K562 (cell line): ENCODE measurements around a stretch of chr1.

GRCh38 chr1:84253697-84254316 lies 47.7 kb upstream of the SAMD13 start:
- RAMPAGE, long total RNA: no peak
- RRBS: no CpG with 5 or more reads among the region's 7 CpGs
PRO-cap:
- standard: no peak
- CoPRO, capped RNA only, 2 experiments: no peak in any of the 2 experiments
- CoPRO, capped and uncapped RNA, 2 experiments: no peak in any of the 2 experiments
- CoPRO, uncapped RNA only, 2 experiments: no peak in any of the 2 experiments
CAGE:
- cytosol, long polyA plus RNA: no peak
- long polyA plus RNA: no peak
- nucleolus, long total RNA: no peak
- nucleus, long polyA plus RNA: no peak

GRCh38 chr1:84297515-84297868 lies 4.0 kb upstream of the SAMD13 start:
- RAMPAGE, long total RNA: no peak
- RRBS: no CpG with 5 or more reads among the region's 7 CpGs
PRO-cap:
- standard: no peak
- CoPRO, capped RNA only, 2 experiments: no peak in any of the 2 experiments
- CoPRO, capped and uncapped RNA, 2 experiments: no peak in any of the 2 experiments
- CoPRO, uncapped RNA only, 2 experiments: no peak in any of the 2 experiments
CAGE:
- cytosol, long polyA plus RNA: no peak
- long polyA plus RNA: no peak
- nucleolus, long total RNA: no peak
- nucleus, long polyA plus RNA: no peak

GRCh38 chr1:84688425-84689078 lies 1.7 kb downstream of the SSX2IP start:
- RAMPAGE, long total RNA: no peak
- RRBS: no CpG with 5 or more reads among the region's 9 CpGs
PRO-cap:
- standard: bidirectional peak, plus-strand start at chr1:84688856, minus-strand start at chr1:84688781
- CoPRO, capped RNA only, 2 experiments: peak in 2 of 2 experiments; most common plus-strand start chr1:84688917 (in 2); most common minus-strand start chr1:84688755 (in 2)
- CoPRO, capped and uncapped RNA, 2 experiments: peak in 2 of 2 experiments; most common plus-strand start chr1:84688917 (in 2); most common minus-strand start chr1:84688611 (in 1)
- CoPRO, uncapped RNA only, 2 experiments: peak in 2 of 2 experiments; most common plus-strand start chr1:84688917 (in 2); most common minus-strand start chr1:84688753 (in 1)
CAGE:
- cytosol, long polyA plus RNA: no peak
- long polyA plus RNA: no peak
- nucleolus, long total RNA: no peak
- nucleus, long polyA plus RNA: no peak

- RAMPAGE, long total RNA: no peak
- RRBS: no CpG with 5 or more reads among the region's 7 CpGs
PRO-cap:
- standard: no peak
- CoPRO, capped RNA only, 2 experiments: no peak in any of the 2 experiments
- CoPRO, capped and uncapped RNA, 2 experiments: no peak in any of the 2 experiments
- CoPRO, uncapped RNA only, 2 experiments: no peak in any of the 2 experiments
CAGE:
- cytosol, long polyA plus RNA: no peak
- long polyA plus RNA: no peak
- nucleolus, long total RNA: no peak
- nucleus, long polyA plus RNA: no peak
These were observed 40.1 kb upstream of the LPAR3 start for GRCh38 chr1:84932937-84933639.

GRCh38 chr1:85027207-85027557 lies 21.1 kb downstream of the MCOLN3 start:
- RAMPAGE, long total RNA: no peak
- RRBS: no CpG with 5 or more reads among the region's 1 CpG
PRO-cap:
- standard: no peak
- CoPRO, capped RNA only, 2 experiments: no peak in any of the 2 experiments
- CoPRO, capped and uncapped RNA, 2 experiments: no peak in any of the 2 experiments
- CoPRO, uncapped RNA only, 2 experiments: no peak in any of the 2 experiments
CAGE:
- cytosol, long polyA plus RNA: no peak
- long polyA plus RNA: no peak
- nucleolus, long total RNA: no peak
- nucleus, long polyA plus RNA: no peak

- RAMPAGE, long total RNA: no peak
- RRBS: no CpG with 5 or more reads among the region's 4 CpGs
PRO-cap:
- standard: no peak
- CoPRO, capped RNA only, 2 experiments: no peak in any of the 2 experiments
- CoPRO, capped and uncapped RNA, 2 experiments: no peak in any of the 2 experiments
- CoPRO, uncapped RNA only, 2 experiments: no peak in any of the 2 experiments
CAGE:
- cytosol, long polyA plus RNA: no peak
- long polyA plus RNA: no peak
- nucleolus, long total RNA: no peak
- nucleus, long polyA plus RNA: no peak
These were observed 1.2 kb downstream of the SYDE2 start for GRCh38 chr1:85199640-85200048.

DNA sequence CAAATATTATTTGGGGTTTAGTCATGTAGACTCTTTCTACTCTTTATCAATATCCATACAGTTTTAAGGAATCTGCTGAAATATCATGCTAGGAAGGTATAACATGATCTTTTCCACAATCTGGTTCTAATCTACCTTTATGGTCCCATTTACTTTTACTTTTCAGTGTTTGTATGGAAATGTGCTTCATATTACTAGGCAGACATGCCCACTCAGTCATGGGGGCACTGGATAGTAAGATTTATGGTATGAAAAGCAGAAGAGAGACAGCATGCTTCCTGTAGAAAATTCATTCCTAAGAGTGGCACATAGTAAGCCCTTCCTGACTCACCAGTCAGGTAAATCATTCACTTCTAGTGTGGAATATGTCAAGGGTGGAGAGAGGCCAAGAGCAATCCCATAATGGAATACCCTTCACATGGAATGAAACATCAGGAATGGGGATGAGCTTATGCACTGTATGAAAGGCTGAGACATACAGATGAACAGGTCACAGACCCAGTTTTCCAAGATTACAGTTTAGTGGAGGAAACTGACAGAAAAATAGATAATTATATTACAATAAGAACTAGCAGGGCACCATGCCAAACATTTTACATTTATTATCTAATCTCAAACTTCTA lies 49.5 kb upstream of the BCL10 start:
- RAMPAGE, long total RNA: no peak
PRO-cap:
- standard: no peak
- CoPRO, capped RNA only, 2 experiments: no peak in any of the 2 experiments
- CoPRO, capped and uncapped RNA, 2 experiments: no peak in any of the 2 experiments
- CoPRO, uncapped RNA only, 2 experiments: no peak in any of the 2 experiments
CAGE:
- cytosol, long polyA plus RNA: no peak
- long polyA plus RNA: no peak
- nucleolus, long total RNA: no peak
- nucleus, long polyA plus RNA: no peak

- RAMPAGE, long total RNA: no peak
- RRBS: no CpG with 5 or more reads among the region's 3 CpGs
PRO-cap:
- standard: no peak
- CoPRO, capped RNA only, 2 experiments: no peak in any of the 2 experiments
- CoPRO, capped and uncapped RNA, 2 experiments: no peak in any of the 2 experiments
- CoPRO, uncapped RNA only, 2 experiments: no peak in any of the 2 experiments
CAGE:
- cytosol, long polyA plus RNA: no peak
- long polyA plus RNA: no peak
- nucleolus, long total RNA: no peak
- nucleus, long polyA plus RNA: no peak
These were observed 52.5 kb upstream of the BCL10 start for GRCh38 chr1:85328801-85329457.

DNA sequence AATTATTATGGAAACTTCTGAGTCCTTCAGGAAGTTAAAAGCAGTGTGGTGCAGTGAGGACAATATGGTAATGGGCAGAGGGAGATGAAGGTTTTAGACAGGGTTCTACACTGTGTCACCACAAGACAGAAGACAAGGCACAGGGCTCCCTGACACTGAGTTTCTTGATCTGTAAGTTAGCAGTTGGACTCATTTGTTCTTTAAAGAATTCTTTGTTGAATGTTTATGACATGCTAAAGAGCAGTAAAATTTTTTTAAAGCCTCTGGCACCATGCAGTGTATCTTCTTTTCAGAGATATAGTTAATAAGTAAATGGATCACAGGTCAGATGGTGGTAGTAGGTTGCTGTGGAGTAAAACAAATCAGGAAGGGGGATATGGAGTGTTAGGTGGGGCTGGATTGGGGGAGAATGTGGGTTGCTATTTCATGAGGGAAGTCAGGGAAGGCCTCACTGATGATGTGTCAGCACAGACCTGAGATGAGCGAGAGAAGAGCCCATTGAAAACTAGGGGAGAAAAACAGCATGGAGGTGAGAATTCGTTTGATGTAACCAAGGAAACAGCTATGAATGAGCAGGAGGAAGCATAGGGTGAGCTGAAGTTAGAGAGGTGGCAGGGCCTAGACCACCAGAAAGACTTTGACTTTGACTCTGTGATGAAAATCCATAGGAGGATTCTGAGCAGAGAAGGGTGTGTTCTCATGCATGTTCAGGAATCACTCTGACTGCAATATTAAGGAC lies 2.1 kb downstream of the CLCA4 start:
- RAMPAGE, long total RNA: no peak
- RRBS: no CpG with 5 or more reads among the region's 2 CpGs
PRO-cap:
- standard: no peak
- CoPRO, capped RNA only, 2 experiments: no peak in any of the 2 experiments
- CoPRO, capped and uncapped RNA, 2 experiments: no peak in any of the 2 experiments
- CoPRO, uncapped RNA only, 2 experiments: no peak in any of the 2 experiments
CAGE:
- cytosol, long polyA plus RNA: no peak
- long polyA plus RNA: no peak
- nucleolus, long total RNA: no peak
- nucleus, long polyA plus RNA: no peak

- RAMPAGE, long total RNA: no peak
- RRBS: no CpG with 5 or more reads among the region's 4 CpGs
PRO-cap:
- standard: no peak
- CoPRO, capped RNA only, 2 experiments: no peak in any of the 2 experiments
- CoPRO, capped and uncapped RNA, 2 experiments: no peak in any of the 2 experiments
- CoPRO, uncapped RNA only, 2 experiments: no peak in any of the 2 experiments
CAGE:
- cytosol, long polyA plus RNA: no peak
- long polyA plus RNA: no peak
- nucleolus, long total RNA: no peak
- nucleus, long polyA plus RNA: no peak
These were observed 56.1 kb upstream of the SH3GLB1 start for GRCh38 chr1:86648123-86648749.

DNA sequence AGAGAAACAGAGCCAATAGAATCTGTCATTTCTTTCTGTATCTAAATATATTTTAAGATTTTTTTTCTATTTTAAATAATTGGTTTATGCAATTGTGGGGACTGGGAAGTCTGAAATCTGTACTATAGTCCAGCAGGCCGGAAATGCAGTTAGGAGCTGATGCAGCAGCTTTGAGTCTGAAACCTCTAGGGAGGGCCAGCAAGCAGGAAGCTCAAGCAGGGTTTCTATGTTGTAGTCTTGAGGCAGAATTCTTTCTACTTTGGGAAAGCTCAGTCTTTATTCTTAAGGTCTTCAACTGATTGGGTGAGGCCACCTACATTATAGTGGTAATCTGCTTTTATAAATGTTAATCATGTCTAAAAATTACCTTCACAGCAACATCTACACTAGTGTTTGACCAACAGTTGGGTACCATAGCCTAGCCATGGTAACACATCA lies 60.9 kb downstream of the SELENOF start:
- RAMPAGE, long total RNA: no peak
- RRBS: no CpG with 5 or more reads among the region's 1 CpG
PRO-cap:
- standard: no peak
- CoPRO, capped RNA only, 2 experiments: no peak in any of the 2 experiments
- CoPRO, capped and uncapped RNA, 2 experiments: no peak in any of the 2 experiments
- CoPRO, uncapped RNA only, 2 experiments: no peak in any of the 2 experiments
CAGE:
- cytosol, long polyA plus RNA: no peak
- long polyA plus RNA: no peak
- nucleolus, long total RNA: no peak
- nucleus, long polyA plus RNA: no peak

- RAMPAGE, long total RNA: no peak
- RRBS: no CpG with 5 or more reads among the region's 12 CpGs
PRO-cap:
- standard: no peak
- CoPRO, capped RNA only, 2 experiments: no peak in any of the 2 experiments
- CoPRO, capped and uncapped RNA, 2 experiments: no peak in any of the 2 experiments
- CoPRO, uncapped RNA only, 2 experiments: no peak in any of the 2 experiments
CAGE:
- cytosol, long polyA plus RNA: no peak
- long polyA plus RNA: no peak
- nucleolus, long total RNA: no peak
- nucleus, long polyA plus RNA: no peak
These were observed 174.3 kb upstream of the LMO4 start for GRCh38 chr1:87154227-87154851.

- RAMPAGE, long total RNA: no peak
- RRBS: no CpG with 5 or more reads among the region's 1 CpG
PRO-cap:
- standard: no peak
- CoPRO, capped RNA only, 2 experiments: no peak in any of the 2 experiments
- CoPRO, capped and uncapped RNA, 2 experiments: no peak in any of the 2 experiments
- CoPRO, uncapped RNA only, 2 experiments: no peak in any of the 2 experiments
CAGE:
- cytosol, long polyA plus RNA: no peak
- long polyA plus RNA: no peak
- nucleolus, long total RNA: no peak
- nucleus, long polyA plus RNA: no peak
These were observed 89.5 kb downstream of the PKN2 start for GRCh38 chr1:88773548-88773949.

- RAMPAGE, long total RNA: no peak
- RRBS: no CpG with 5 or more reads among the region's 19 CpGs
PRO-cap:
- standard: no peak
- CoPRO, capped RNA only, 2 experiments: no peak in any of the 2 experiments
- CoPRO, capped and uncapped RNA, 2 experiments: no peak in any of the 2 experiments
- CoPRO, uncapped RNA only, 2 experiments: no peak in any of the 2 experiments
CAGE:
- cytosol, long polyA plus RNA: no peak
- long polyA plus RNA: no peak
- nucleolus, long total RNA: no peak
- nucleus, long polyA plus RNA: no peak
These were observed 1.2 kb upstream of the GBP2 start for GRCh38 chr1:89126965-89127729.

- RAMPAGE, long total RNA: no peak
- RRBS: no CpG with 5 or more reads among the region's 4 CpGs
PRO-cap:
- standard: no peak
- CoPRO, capped RNA only, 2 experiments: no peak in any of the 2 experiments
- CoPRO, capped and uncapped RNA, 2 experiments: no peak in any of the 2 experiments
- CoPRO, uncapped RNA only, 2 experiments: no peak in any of the 2 experiments
CAGE:
- cytosol, long polyA plus RNA: no peak
- long polyA plus RNA: no peak
- nucleolus, long total RNA: no peak
- nucleus, long polyA plus RNA: no peak
These were observed 39.2 kb upstream of the GBP5 start for GRCh38 chr1:89311793-89312238.

DNA sequence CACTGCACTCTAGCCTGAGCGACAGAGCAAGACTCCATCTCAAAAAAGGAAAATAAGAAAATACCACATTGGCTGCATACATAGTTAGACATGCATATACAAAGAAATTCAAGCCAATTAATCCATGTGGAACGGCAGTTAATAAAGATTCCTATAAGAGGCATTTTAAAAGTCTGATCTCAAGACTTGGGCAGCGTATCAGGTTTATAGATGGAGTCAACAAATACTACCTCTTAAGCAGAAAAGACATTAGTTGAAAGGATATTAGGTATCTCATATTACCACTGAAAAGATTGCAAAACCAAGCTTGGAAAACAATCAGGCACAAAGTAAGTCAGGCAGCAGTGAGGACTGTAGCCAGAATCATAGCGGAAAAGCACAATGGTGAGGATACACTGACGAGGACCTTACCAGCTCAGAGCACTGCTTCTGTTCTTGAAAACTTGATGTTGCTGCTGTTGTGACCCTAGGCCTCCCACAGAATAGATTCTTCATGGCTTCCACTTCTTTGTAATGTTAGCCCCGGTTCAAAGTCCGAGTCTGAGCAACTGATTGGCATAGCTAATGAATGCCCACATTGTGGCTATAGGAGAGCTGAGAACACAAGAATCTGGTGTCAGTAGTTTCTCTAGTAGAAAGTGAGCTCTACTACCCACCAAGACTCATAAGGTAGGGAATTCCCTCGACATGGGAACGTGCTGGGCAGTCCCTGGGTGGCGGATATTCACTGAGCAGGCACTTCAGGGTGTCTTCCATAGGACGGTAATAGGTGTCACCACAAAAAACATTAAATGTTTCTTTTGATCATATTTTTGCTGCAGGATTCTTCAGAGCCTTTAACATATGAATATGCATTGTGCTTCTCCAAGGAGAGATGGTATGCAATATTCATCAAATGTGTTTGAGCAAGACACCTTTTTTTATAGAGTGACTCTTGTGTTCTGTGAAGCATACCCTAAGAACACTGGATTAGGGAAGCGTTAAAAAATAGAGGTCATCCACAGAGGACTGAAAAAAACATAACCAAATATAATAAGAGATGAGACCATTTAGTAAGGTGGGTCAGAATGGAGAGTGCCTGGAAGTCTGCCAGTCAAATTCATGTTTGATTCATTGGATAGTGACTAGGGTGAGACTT lies 45.1 kb upstream of the LRRC8C start:
- RAMPAGE, long total RNA: no peak
- RRBS: no CpG with 5 or more reads among the region's 12 CpGs
PRO-cap:
- standard: no peak
- CoPRO, capped RNA only, 2 experiments: no peak in any of the 2 experiments
- CoPRO, capped and uncapped RNA, 2 experiments: no peak in any of the 2 experiments
- CoPRO, uncapped RNA only, 2 experiments: peak in 2 of 2 experiments; most common plus-strand start position 63 of the sequence (in 1); most common minus-strand start position 292 of the sequence (in 1)
CAGE:
- cytosol, long polyA plus RNA: no peak
- long polyA plus RNA: no peak
- nucleolus, long total RNA: no peak
- nucleus, long polyA plus RNA: no peak

DNA sequence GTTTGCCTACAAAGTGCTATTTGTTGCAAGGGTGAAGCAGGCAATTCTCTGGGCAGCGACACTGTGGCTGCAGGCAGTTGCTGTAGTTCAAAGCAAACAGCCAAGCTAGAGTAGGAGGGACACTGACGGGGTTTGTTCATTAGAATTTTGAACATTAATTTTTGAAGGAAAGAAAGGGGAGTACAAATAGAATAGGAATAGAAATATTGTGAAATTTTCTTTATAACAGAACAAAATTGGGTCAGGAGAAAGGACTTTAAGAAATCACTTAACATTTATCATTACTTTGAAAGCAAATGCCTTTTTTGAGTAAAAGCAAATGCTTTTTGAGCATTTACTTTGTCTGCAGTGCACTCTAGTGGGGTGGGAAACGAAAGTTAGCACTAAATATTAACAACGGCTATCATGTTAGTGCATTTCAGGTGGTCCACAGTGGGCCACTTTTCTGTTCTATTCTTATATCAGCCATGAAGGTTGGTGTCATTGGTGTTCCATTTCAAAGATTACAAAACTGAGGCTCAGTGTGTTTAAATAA lies 13.2 kb downstream of the LRRC8D start:
- RAMPAGE, long total RNA: no peak
- RRBS: no CpG with 5 or more reads among the region's 4 CpGs
PRO-cap:
- standard: no peak
- CoPRO, capped RNA only, 2 experiments: no peak in any of the 2 experiments
- CoPRO, capped and uncapped RNA, 2 experiments: no peak in any of the 2 experiments
- CoPRO, uncapped RNA only, 2 experiments: peak in 1 of 2 experiments; most common plus-strand start position 278 of the sequence (in 1)
CAGE:
- cytosol, long polyA plus RNA: no peak
- long polyA plus RNA: no peak
- nucleolus, long total RNA: no peak
- nucleus, long polyA plus RNA: no peak

DNA sequence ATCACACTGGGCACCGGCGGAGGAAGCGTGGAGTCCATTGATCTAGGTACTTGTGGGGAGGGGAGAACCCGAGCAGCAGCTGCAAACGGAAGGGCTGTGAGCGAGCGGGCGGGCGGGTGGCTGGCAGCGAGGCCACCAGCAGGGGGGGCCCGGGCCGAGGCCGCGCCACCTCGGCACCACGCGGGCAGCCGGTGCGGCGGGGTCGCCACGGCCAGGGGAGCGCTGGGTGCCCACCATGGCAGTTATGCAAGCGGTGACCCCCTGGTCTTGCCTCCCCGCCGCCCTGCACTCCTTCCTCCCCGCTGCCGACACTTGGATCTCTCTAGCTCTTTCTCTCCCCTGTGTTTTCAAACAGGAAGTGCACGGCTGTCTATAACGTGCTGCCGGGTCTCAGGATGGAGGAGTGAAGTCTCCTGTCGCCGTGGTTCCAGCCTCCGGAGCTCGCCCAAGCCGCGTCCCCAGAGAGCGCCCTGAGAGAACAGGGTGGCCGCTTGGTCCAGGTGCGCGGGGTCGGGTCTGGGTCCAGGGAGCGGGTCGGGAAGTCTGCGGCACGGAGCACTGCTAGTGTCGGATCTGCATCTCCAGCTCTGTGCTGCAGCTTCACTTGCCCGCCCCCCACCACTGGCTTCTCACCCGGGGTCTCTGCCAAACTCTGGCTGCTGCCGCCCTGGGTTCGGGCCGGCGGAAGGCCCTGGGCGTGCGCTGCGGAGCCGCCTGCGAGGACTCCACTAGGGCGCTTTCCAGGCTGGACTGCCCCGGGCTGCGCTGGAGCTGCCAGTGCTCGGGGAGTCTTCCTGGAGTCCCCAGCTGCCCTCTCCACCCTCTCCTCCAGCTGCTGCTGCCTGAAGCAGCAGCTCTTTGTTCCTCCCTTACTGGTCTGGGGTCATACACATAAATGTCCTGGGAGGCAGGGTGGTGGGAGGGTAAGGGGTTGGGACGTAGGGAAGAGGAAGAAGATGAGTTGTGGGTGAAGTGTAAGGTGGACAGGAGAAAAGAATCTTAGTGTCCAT lies 22.8 kb downstream of the LRRC8D start:
- RAMPAGE, long total RNA: no peak
- RRBS: 96% methylated on average over 12 of the region's 63 CpGs
PRO-cap:
- standard: no peak
- CoPRO, capped RNA only, 2 experiments: no peak in any of the 2 experiments
- CoPRO, capped and uncapped RNA, 2 experiments: no peak in any of the 2 experiments
- CoPRO, uncapped RNA only, 2 experiments: no peak in any of the 2 experiments
CAGE:
- cytosol, long polyA plus RNA: no peak
- long polyA plus RNA: no peak
- nucleolus, long total RNA: no peak
- nucleus, long polyA plus RNA: no peak